ENCODE measurements around a stretch of chr15.

GRCh38 chr15:51908653-51909120, 62.9 kb downstream of the LEO1 start:
- PRO-cap: no peak
- RAMPAGE, long total RNA: no peak
- RRBS: no CpG with 5 or more reads among the region's 2 CpGs

DNA sequence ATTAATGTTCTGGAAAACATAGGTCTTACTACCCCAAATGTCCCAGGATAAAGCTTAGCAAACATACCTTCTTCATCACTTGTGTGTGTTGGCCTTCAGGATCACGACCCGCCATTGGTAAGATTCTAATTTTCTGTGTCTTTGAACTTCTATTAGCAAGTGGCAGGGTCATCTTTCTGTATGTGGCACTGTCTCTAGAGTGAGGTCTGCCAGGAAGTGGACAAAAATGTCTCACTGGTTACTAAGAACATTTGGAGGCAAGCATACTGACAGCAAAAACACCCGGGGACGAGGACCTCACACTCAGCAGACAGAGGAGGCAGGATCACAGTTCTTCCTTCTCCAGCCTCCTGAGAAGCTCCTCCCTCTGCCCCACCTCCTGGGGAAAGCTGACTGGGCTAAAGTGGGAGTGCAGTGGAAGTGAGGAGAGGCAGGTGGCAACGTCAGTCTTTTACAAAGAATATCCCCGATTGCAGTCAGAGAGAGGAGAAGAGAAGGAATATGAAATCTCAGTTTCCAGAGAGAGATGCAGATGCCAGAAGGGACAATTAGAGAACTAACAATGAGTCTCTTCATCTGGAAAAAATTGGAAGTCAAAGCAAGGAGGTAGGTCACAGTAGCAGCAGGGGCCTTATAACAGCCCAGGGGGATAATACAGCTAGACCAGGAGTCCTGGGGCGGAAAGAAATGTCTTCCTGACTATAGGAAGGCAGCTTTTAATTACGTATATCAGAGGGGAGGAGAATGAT, 47.4 kb downstream of the LEO1 start:
- PRO-cap: no peak
- RAMPAGE, long total RNA: no peak
- RRBS: no CpG with 5 or more reads among the region's 8 CpGs

- PRO-cap: no peak
- RAMPAGE, long total RNA: no peak
- RRBS: no CpG with 5 or more reads among the region's 8 CpGs
Observed at GRCh38 chr15:52076834-52077707, 35.5 kb downstream of the BCL2L10 start.

- PRO-cap: no peak
- RAMPAGE, long total RNA: no peak
- RRBS: no CpG with 5 or more reads among the region's 3 CpGs
Observed at GRCh38 chr15:52224659-52225327, 33.6 kb upstream of the GNB5 start.

- PRO-cap: no peak
- RAMPAGE, long total RNA: no peak
- RRBS: no CpG with 5 or more reads among the region's 7 CpGs
Observed at GRCh38 chr15:52257555-52258268, 37.9 kb downstream of the MYO5C start.

DNA sequence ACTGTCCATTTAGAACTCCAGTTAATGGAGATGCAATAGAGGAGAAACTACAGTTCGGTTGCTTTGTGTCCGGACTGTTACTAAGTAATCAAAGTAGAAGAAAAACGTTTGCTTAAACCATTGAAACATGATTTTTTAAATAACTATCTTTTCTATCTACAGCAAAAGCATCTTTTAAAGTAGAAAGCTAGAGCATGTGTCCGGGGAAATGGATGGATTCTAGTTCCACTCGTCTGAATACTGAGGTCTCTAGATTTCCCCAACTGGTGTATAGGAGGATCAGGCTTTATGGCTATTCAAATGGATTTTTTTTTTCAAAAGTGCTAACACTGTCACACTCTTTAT, 1.2 kb downstream of the MYO5C start:
- PRO-cap: no peak
- RAMPAGE, long total RNA: no peak
- RRBS: 67% methylated on average over 2 of the region's 5 CpGs

- PRO-cap: no peak
- RAMPAGE, long total RNA: no peak
- RRBS: no CpG with 5 or more reads among the region's 3 CpGs
Observed at GRCh38 chr15:52466065-52466830, 62.4 kb downstream of the MYO5A start.

DNA sequence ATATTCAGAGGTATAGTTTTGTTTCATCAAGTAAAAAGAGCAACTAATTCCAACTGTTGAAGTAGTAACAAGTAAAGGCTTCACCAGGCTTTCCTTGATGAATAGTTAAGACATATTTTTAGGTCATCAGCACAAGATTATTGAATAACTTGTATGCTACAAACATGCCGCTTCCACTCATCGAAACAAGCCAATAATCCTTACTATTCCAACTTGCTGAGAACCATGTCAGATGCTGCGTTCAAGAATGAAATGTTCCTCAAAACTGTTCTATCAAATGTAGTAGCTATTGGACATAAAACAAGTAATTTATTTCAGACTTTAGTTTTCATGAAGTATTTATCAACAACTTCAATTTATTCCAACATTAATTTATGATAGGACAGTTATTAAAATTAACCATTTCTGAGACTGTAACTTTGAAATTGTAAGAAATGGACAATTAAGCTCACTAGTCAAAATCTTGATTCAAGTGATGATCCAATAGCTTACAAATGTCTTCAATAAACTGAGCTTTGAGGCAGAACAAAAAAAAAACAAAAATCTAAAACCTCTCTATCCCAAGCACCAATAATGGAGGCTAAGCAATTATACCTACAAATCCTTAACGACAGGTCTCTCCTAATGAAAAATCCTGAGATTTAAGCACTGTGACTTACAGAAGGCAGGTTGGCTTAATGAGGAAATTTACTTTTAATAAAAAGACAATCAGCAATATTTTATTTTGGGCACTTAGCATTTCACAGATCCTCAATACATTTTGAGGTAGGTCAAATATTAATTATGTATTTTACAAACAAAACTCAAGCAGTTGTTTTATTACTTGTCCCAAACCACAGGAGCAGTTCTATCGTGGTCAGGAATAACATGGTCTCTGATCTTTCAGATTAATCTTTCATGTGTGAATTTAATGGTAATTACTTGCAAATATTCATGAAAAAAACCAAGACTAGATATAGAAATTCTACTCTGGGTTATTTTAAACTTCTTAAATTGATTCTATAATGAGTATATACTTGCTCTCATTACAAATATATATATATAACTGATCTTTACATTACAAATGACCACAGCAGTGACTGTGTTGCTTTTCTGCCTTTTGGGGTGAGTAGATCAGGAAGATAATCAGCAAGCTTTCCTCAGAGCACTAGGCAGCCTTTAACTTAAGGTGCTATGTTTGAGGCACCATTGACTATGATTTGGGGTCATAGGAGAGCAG, 19.6 kb downstream of the ARPP19 start:
- PRO-cap: no peak
- RAMPAGE, long total RNA: no peak
- RRBS: no CpG with 5 or more reads among the region's 5 CpGs

GRCh38 chr15:52624316-52624854, 54.8 kb downstream of the ATOSA start:
- PRO-cap: no peak
- RAMPAGE, long total RNA: no peak
- RRBS: no CpG with 5 or more reads among the region's 4 CpGs

DNA sequence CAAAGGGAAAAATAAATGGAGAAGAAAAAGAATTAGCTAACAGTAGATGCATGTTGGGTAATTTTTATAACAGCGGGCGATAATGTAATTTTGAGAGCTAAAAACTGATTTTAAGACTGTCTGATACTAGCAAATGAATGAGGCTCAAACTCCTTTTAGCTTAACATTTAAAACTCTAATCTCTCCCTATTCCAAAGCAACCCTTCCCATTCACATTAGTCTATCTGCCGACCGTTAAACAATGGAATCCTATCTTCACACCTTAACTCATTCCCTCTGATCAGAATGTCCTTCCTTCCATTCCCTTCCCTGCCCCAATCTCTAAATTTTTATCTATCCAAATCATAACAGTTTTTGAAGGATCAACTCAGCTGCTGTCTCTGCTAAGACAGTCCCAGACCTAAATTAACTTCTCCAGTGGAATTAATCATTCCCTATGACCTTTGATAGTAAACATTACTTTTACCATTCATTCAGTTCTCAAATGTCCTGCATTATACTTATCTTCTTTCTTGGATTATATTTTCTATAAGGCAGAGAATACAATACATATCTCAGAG, 16.2 kb downstream of the ATOSA start:
- PRO-cap: no peak
- RAMPAGE, long total RNA: no peak
- RRBS: no CpG with 5 or more reads among the region's 4 CpGs

DNA sequence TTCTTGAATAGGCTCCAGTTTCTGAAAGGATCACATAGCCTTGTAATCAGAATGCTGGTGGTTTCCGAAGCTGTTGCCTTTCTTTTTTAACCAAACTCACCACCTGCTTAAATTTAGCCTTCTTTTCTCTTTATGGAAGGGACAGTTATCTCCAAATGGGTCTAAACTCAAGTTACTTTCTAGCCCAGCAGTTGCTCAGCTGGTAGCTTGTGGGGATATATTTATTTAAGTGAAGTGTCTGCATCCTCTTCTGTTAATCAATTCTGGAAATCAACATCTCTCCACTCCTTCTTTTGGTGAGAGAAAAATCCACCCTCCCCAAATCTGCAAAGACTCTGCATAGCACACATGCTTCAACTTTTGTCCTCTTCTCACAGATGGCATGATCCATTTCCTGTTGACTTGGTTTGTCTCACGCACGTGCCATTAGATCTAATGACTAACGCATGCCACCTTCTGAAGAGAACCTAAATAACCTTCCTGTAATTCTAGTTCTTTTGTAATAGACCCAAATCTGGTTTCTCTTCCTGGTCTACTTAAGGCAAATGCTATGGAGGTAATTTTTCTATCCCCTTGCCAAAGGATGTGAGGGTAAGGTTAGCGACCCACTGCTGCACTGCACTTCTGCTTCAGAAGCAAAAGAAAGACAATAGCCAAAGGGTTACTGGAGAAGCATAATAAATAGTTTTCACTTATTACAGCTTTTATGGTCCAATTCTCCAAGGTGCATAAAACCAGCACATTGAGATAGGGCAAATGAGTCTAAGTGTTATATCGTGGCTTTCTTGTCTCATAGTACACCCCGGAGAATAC, 51.0 kb upstream of the ATOSA start:
- PRO-cap: no peak
- RAMPAGE, long total RNA: no peak
- RRBS: no CpG with 5 or more reads among the region's 7 CpGs

DNA sequence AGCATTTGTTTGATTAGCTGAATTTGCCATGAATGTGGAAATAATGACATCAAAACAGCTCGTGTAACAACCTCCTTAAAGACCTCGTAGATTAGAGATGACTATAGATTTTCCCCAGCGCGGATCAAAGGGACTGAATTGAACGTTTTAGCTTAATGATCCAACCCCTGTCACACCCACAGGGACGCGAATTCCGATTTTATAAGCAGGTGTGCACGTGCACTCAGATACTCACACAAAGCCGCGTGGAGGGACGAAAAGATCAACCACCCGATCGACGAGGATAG, 7.2 kb downstream of the ONECUT1 start:
- PRO-cap: no peak
- RAMPAGE, long total RNA: no peak
- RRBS: no CpG with 5 or more reads among the region's 15 CpGs

- PRO-cap: no peak
- RAMPAGE, long total RNA: no peak
- RRBS: 6% methylated on average over 8 of the region's 36 CpGs
Observed at GRCh38 chr15:52804338-52805123, 14.4 kb upstream of the ONECUT1 start.

- PRO-cap: no peak
- RAMPAGE, long total RNA: no peak
- RRBS: no CpG with 5 or more reads among the region's 6 CpGs
Observed at GRCh38 chr15:52824519-52824960, 34.4 kb upstream of the ONECUT1 start.

- PRO-cap: no peak
- RAMPAGE, long total RNA: no peak
- RRBS: no CpG with 5 or more reads among the region's 16 CpGs
Observed at GRCh38 chr15:53830775-53831496, 71.5 kb upstream of the WDR72 start.

DNA sequence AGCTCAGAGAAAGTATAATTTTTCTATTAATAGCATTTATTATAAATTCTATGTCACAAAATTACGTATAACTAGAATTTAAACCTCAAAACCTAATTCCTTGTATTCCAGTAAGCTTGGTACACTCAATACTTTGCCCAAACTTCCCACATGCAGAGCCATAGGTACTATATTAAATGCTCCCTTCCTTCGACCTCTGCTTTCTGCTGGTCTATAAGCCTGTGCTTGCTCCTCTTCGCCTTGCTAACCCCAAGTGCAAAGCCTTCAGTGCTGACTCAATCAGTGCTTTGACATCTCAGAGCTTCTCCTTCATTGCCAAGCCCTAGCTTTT, 379.1 kb downstream of the RSL24D1 start:
- PRO-cap: no peak
- RAMPAGE, long total RNA: no peak
- RRBS: no CpG with 5 or more reads among the region's 3 CpGs

- PRO-cap: no peak
- RAMPAGE, long total RNA: no peak
- RRBS: no CpG with 5 or more reads among the region's 13 CpGs
Observed at GRCh38 chr15:55197281-55197579, 489 bp upstream of the RSL24D1 start.

DNA sequence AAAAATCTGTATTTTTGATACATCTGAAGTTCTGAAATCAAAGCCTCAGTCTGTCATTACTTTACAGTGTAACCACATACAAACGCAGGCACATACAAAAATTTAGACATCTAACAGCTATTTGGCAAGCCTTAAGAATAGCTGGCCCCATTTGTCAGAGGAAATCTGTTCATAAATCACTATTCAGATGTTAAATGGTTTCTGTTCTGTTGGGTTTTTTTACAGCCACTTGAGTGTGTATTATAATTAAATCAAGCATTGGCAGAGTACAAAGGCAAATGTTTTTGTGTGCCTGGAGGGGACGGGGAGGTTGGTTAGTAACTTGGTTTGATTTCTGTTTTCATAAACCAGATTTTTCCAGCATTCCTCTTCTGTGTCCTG, 24.1 kb downstream of the PIGB start:
- PRO-cap: no peak
- RAMPAGE, long total RNA: no peak
- RRBS: no CpG with 5 or more reads among the region's 2 CpGs

DNA sequence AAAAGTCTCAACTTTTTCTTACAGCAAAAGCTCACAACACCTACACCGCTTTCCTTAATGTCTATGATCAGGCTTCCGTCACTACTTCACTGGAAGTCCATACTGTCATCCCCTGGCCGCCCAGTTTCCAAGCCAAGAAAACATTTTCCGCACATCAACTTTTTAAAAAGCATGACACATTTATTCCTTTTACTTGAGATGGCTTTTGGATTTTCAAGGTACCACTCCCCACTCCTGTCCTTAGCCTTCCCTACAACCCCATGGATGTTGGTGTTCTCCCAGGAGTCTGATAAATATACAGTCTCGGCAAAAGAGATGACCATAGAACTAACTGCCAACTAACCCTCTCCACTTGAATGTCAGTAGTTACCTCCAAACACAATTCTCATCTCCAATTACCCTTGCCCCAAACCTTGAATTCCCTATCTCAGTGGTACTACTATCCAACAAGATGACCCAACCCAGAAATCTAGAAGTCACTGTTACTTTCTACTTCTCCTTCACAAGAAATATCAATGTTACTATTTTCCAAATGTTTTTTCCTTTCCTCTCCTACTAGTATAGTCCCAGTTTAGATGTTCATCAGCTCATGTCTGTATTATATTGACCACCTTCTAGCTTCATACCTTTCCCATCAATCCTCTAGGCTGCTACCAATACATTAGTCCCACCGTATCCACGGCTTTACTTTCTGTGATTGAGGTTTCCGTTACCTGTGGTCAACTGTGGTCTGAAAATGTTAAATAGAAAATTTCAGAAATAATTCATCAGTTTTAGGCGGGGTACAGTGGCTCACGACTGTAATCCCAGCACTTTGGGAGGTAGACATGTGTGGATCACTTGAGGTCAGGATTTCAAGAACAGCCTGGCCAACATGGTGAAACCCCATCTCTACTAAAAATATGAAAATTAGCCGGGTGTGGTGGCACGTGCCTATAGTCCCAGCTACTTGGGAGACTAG, 38.0 kb downstream of the PIGB start:
- PRO-cap: no peak
- RAMPAGE, long total RNA: no peak
- RRBS: no CpG with 5 or more reads among the region's 12 CpGs

DNA sequence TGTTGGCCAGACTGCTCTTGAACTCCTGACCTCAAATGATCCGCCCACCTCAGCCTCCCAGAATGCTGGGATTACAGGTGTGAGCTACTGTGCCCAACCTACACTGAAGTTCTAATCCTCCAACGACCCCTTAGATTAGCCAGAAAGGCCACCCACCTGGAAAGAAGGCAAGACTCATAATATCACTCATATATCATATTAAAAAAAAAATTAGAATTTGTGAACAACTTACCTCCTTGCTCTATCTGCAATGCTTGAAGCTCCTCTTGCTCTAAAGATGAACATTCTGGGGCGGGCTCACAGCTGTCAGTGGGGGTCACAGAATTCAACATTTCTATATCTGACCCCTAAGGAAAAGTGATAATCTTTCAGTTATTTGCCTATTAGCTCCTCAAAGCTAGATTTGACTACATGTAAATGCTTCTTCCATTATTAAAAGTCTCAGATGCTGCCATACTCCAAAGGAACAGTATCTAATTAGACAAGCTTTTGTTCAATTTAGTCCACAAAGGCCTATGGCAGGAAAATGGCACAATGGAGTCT, 22.7 kb downstream of the CCPG1 start:
- PRO-cap: no peak
- RAMPAGE, long total RNA: no peak
- RRBS: no CpG with 5 or more reads among the region's 3 CpGs